ENCODE measurements around a stretch of chr16.

DNA sequence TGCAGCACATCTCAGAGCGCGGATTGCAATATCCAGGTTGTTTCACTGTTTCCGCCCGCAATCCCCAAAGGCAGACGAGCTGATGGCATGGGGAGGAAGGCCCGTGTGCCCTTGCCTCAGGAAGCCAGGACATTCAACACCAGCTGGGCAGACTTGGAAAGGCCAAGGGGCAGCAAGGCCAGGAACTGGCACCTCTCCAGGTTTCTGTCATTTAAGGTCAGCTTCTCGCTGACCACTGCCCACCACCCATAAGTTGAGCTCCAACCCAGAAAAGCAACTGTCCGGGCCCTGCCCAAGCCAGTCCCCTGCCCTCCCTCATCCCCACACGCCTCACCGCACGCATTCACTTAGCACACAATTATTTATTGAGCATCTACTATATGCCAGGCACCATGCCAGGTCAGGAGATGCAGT, 274.7 kb downstream of the MRTFB start:
- PRO-cap, result no peak

DNA sequence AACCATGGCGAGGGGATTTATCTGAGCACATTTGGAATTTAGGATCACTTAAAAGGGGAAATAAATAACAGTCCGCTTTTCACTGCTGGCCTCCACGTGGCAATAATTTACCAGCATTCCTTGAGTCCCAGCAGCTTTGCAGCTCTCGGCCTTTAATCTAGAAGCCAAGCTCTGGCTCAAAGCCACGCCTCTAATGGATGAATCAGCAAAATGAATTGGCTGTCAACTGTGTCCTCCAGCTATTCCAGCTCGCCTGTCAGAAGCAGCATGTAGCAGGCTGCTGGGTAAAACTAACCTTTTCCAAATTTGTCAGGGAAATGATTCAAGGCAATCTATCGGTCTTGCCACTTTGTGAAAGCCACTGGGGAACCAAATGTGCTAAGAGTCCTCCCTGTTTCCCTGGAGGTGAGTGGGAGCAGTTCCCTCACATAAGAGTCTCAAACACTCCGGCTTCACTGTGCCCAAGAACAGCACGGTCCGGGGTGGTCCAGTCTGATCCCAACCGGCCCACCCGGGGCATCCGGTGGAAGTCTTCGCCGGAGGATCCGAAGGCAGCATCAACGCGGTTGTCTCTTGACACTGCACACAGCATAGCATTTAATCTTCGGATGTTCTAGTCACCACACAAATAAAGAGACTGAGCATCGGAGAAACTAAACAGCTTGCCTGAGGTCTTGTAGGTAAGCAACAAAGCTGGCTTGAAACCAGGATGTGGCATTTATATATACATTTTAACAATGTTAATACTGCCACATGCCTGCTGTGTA, 143.3 kb downstream of the PARN start:
- PRO-cap, result no peak

DNA sequence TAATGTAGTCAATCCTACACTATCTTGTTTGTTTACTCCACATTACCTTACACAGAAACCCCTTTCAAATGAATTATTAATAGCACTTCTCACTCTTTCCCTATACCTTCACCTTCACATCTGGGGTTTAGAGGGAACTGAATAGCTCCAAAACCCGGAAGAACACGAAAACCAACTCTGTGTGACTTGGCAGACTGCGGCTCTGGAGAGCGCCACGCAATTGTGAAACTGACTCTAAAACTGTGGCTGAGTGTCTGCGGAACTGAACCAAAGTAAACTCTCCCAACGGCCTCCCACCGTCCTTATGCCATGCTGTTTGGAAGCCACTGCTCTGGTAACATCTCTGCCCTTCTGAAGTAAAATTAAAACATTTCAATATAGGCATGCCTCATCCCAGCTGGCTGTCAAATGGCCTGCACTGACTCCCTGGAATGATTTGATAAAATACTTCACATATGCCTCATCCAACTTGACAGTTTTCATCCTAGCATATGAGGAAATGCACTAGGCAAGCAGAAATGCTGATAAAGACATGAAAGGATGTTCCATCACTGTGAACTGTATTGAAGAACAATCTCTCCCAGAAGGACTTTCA, 70.3 kb downstream of the PARN start:
- PRO-cap, result no peak

GRCh38 chr16:14636174-14636917, 3.6 kb downstream of the BFAR start:
- PRO-cap, result no peak

DNA sequence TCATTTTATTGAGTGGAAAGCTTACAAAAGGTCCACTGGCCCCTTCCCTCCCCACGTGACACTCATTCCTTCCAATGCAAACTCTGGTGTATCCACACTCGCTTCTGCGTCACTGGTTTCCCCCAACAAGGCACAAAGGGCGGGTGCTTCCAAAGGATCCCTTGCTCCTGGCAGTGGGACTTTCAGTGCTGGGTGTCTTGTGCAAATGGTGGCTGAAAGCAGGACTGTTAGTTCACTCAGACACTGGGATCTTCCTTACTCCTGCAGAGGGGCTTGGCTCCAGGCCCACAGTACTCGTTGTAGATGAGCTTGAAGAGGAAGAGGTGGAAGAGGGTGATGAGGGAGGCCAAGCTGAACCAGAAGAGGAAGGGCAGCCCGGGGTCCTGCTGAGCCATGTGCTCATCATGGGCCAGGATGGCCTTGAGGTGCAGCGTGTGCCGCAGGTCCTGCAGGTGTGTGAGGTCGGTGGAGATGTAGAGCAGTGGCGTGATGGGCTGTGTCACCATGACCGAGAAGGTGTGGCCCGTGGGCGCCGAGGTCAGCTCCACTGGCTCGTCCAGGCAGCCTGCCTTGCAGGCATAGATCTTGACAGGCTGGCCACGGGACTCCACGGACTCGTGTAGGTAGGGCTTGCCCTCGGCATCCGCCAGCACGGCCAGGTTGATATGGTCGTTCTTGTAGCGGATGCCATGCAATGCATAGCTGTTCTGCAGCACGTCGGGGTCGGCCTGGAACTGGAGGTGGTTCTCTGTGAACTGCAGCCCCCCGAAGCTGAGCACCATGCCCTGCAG, 13.4 kb downstream of the PDXDC1 start:
- PRO-cap, result no peak

DNA sequence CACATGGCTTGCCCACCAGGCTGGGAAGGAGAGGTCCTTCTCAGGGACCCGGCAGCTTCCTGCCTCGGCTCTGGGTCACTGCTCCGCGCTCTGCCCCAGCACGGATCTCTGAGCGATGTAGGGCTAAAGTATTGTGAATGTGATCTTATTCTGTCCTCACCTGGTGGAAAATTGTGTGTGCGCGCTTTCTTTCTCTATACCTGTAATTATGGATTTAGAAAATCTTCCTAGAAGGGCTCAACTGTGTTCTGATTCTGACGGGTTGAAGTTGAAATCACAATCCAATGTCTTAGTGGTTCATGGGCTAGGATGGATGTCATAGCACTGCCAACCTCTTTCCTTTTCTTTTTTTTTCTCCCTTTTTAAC, 1.2 kb downstream of the BMERB1 start:
- PRO-cap, result no peak

GRCh38 chr16:15625316-15625960, 17.5 kb downstream of the MARF1 start:
- PRO-cap, result no peak

GRCh38 chr16:15634621-15635120, 8.3 kb downstream of the MARF1 start:
- PRO-cap, result no peak

DNA sequence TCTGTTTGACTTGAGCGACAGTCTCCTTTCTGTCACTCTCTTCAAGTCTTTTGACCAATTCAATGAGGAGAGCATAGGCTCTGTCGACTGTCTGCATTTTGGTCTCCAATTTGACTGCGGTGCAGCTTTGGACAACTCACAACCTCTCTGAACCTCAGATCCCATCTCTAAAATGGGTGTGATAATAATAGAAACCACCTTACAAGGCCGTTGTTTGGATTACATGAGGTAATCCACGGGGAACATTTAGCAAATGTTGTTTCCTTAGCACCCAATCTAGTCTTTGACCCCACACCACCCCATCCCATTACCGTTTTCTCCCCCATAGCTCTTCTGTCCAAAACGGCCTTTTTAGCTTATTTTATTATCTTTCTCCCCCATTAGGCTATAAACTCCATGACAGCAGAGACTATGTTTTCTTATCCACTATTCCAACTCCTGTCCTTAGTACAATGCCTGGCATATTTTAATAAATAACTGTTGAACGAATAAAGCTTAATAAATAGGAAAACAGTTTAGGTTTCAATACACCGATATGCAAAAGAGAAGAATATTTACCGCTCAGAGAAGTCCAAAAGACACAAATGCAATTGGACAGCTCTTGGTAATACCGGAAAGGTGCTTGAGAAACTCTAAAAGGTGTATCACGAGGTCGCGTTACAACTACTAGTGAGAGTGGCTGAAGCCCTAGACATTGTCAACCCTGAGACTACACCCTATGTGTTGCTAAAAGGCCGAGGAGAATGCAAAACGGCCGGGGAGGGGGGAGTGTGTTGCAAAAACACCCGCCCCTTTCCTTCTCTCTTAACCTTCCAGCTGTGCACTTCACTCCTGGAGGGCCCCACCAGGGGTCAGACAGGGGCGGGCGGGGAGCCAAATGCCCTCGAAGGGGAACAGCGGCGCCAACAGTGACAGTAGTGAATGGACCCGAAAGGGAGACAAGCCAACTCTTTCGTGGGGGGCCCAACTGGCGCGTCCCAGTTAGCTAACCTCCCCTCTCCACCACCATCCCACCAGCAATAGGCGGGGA, 738 bp downstream of the MARF1 start:
- PRO-cap, result no peak

DNA sequence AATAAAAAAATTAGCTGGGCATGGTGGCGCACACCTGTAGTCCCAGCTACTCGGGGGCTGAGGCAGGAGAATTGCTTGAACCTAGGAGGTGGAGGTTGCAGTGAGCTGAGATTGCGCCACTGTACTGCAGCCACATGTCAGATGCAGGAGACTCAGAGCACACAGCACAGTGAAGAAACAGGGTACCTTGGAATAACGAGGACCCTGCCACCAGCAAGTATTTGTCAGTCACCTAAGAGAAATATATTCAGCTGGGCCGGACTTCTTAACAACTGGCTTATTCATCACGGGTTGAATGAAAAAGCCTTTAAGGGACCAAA, 22.2 kb downstream of the NDE1 start:
- PRO-cap, result no peak

DNA sequence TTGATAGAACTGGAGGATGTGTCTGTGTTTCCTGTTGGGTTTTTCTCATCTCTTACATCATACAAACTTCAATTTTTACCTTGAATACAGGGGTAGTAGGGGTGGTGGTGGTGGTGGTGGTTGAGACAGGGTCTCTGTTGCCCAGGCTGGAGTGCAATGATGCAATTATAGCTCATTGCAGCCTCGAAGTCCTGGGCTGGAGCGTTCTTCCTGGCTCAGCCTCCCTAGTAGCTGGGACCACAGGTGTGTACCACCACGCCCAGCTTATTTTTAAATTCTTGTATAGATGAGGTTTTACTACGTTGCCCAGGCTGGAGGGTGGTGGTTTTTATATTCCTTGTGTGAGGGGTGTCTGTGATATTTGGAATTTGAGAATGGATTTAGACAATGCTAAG, 53.4 kb downstream of the NDE1 start:
- PRO-cap, result no peak

DNA sequence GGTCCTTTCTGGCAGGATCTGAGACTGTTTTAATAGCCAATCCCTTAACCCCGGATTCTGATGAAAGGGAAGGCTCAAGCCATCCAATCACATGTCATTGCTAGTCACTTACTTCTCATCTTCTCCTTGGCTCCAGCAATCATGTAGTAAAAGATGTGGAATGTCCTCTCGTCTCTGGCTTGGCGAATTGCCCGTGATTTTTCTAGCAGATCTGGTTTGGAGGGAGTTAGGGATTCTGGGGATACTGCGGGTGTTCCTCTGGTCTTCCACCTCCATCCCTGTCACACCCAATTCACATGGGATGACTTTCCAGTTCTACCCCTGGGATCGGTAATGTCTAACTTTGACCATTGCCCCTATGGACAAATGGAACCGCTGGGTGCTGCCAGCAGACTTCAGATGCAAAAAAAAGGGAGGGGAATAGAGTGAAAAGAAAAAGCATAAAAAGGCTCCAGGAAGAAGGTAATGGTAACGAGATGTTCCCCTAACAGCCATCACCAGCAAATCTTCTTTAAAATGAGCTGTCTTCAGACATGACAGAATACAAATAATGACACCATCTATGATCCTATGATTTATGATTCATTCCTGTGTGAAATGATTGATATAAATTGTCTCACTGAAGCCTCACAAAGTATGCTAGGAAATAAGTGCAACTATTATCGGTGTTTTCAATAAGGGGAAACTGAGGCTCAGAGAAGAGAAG, 80.7 kb downstream of the MYH11 start:
- PRO-cap, result no peak

GRCh38 chr16:15792588-15793441, 64.0 kb downstream of the MYH11 start:
- PRO-cap, result no peak

DNA sequence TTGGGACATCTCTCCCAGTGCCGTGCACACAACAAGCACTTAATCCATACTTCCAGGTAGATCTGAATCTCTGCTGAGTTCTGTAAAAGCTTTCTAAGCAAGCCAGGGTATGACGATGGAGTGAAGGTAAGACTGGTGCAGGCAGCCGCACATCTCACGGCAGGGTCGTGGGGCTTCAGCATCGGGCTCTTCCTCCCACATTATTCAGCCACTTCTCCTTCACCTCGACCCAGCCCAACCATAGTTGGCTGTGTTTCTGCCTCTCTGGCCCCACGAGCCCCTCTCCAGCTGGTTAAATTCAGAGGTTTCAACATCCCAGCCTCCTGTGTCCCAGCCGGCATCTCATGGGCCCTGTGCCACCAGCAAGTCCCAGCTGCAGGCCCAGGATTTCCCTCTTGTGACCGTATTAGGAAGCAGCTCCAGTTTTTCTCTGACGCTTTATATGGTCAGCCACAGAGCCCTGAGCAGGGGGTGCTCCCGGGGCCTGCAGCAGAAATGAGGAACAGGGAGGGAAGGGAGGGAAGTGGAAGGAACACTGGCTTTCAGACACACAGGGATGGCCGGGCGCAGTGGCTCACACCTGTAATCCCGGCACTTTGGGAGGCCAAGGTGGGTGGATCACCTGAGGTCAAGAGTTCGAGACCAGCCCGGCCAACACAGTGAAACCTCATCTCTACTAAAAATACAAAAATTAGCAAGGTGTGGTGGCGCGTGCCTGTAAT, 27.4 kb downstream of the MYH11 start:
- PRO-cap, result unidirectional peak, minus-strand start at position 346 of the sequence

GRCh38 chr16:15976738-15977702, 27.6 kb downstream of the ABCC1 start:
- PRO-cap, result no peak

DNA sequence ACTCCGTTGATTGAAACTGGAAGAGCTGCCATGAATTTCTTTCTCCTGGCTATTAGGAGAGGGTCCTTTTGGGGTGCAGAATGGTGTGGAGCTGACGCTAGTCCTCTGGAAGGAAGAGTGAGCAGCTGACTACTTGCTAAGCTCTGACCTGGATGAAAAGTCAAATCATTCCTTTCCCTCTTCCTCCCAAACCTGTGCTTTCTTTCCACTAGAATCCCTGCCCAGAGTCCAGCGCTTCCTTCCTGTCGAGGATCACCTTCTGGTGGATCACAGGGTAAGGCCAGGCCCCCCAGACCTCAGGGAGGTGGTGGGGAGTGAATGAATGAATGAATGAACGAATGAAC, 83.5 kb downstream of the ABCC1 start:
- PRO-cap, result no peak

DNA sequence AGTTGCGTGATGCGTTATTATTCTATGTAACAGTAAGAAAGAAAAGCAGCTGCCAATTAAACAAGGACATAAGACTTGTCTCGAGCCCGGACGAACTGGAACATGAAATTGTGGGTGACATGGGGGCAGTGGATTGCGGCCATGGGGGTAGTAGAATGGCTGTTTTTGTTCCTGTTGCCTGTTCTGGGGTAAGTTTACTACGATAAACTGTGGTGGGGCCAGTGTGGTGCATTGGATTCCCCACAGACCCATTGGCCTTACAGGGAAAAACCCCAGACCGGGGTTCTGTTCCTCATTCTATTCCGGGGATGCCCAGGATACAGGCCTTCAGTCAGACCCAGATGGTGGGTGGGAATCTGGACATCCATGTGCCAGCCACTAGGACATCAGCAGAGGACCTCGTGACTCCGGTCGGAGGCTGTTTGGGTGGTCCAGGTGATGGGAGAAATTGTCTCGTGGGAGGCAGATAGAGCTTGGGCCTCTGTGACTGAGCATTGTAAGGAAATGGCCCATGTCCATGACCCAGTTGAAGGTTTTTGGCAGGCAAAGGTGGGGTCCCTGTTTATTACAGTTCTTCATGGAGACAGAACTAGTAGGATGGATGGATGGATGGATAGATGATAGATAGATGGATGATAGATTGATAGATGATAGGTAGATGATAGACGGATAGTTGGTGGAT, 88.2 kb downstream of the ABCC1 start:
- PRO-cap, result no peak

GRCh38 chr16:16062402-16062918, 113.0 kb downstream of the ABCC1 start:
- PRO-cap, result no peak

DNA sequence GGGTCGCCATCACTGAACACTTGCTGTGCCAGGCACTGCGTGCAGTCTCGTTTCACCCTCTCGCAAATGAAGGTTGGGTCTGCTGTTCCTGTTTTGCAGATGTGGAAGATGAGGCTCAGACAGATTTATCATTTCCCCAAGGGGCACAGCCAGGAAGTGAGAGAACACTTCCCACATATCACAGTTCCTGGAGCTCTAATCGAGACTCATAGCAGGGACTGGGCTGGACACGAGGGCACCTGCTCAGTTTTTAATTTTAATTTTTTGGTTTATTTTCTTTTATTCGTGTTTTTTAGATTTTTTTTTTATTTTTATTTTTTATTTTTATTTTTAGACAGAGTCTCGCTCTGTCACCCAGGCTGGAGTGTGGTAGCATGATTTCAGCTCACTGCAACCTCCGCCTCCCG, 122.6 kb downstream of the ABCC6 start:
- PRO-cap, result no peak

DNA sequence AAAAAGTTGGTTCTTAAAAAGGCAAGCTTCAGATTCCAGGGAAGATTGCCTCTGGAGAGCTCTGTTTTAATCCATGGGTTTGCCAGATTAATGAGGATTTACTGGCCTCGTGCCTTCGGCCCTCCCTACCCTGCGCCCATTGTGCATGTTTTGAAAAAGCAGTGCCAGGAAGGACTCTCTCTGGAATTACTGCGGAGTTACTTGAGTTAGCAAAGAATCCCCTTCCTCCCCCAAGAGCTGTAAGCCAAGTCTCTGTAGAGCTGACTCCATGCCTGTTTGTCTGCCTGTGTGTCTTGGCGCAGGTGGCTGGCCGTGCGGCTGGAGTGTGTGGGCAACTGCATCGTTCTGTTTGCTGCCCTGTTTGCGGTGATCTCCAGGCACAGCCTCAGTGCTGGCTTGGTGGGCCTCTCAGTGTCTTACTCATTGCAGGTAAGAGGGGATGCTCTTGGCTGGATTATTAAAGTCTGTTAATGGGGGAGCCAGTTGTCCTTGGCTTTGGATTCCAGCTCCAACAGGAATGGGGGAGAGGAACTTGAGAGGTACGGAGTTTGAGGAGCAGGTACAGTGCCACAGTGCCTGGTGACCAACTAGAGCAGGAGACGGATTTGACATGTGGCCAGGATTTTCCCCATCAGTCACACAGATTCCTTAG, 98.7 kb downstream of the ABCC6 start:
- PRO-cap, result no peak

Data from parotid gland (tissue), 1 donor.